Neural progenitor cell (in vitro differentiated cells): Measurements from ENCODE around the genes SPATA6L, CDC37L1, INSL4, UHRF2 and GLDC.

- RAMPAGE, long total RNA: no peak
Observed at GRCh38 chr9:4606068-4606445, 56.0 kb upstream of the PLPP6 start.

GRCh38 chr9:4665957-4666872, at the start of gene SPATA6L:
Gene SPATA6L, minus strand, starts transcription at chr9:4666480.
- RAMPAGE, long total RNA: no peak

- RAMPAGE, long total RNA: start-site peak on the plus strand at chr9:4679568-4679701, 476 and 1,379 reads in 2 replicates
Observed at GRCh38 chr9:4679306-4680217, at the start of gene CDC37L1. Gene CDC37L1, plus strand, starts transcription at chr9:4679569.

DNA sequence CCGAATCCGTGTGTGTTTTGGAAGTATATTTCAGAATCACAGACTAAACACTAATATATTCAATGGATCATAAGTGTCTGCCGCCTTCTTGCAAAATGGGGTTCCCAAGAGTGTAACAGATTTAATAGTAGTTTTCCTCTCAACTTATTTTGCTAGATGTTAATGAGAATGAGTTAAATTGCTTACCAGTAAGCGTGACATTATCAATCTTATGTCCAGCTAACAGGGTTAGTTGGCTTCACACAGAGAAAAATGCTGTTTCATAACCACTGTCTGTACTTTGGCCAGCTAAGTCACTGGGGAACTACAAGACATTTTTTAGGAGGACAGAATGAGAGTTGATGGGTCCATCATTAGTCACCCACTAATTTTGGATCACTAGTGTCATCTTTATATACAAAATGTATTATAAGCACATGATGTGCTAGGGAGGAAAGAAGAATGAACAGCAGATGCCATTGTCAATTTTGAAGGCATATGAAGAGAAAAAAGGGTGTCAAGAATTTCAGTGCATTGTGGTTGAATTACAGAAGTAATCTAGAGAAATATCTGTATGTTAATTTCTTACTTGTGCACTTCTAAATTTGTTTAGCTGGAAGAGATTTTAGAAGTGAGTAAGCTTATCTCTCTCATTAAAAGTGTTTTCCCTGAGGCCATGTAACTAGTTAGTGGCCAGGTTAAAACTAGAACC, 1.5 kb downstream of the CDC37L1 start:
- RAMPAGE, long total RNA: no peak

DNA sequence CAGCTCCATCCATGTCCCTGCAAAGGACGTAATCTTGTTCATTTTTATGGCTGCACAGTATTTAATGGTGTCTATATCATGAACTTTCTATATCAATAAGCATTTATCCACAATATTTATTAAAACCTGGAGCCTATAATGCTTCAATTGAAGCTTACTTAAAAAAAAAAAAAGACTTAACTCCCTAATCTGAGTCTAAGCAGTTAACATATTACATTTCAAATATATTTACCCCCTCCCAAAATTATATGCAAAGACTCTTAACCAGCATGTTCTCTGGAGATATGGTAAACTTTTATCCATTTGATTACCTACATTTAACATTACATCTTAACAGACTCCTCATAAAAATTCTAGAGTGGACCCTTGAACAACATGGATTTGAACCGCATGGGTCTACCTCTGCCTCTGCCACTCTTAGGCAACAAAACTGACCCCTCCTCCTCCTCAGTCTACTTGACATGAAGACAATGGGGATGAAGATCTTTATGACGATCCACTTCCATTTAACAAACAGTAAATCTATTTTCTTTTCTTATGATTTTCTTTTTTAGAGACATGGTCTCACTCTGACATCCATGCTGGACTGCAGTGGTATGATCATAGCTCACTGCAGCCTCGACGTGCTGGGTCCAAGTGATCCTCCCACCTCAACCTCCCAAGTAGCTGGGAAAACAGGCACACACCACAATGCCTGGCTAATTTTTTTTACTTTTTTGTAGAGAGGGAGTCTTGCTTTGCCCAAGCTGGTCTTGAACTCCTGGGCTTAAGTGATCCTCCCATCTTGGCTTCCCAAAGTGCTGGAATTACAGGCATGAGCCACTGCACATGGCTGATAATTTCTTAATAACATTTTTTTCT, 9.4 kb downstream of the AK3 start:
- RAMPAGE, long total RNA: no peak

GRCh38 chr9:4855658-4856407, 63.1 kb downstream of the RCL1 start:
- RAMPAGE, long total RNA: no peak

DNA sequence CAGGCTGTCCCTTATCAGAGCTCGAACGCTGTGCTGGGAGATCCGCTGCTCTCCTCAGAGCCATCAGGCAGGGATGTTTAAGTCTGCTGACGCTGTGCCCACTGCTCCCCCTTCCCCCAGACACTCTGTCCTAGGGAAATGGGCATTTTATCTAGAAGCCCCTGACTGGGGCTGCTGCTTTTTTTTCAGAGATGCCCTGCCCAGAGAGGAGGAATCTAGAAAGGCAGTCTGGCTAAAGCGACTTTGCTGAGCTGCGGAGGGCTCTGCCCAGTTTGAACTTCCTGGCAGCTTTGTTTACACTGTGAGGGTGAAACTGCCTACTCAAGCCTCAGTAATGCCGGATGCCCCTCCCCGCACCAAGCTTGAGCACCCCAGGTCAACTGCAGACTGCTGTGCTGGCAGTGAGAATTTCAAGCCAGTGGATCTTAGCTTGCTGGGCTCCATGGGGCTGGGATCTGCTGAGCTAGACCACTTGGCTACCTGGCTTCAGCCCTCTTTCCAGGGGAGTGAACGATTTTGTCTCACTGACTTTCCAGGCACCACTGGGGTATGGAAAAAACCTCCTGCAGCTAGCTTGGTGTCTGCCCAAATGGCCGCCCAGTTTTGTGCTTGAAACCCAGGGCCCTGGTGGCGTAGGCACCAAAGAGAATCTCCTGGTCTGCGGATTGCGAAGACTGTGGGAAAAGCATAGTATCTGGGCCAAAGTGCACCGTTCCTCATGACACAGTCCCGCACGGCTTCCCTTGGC, 83.3 kb upstream of the JAK2 start:
- RAMPAGE, long total RNA: no peak

DNA sequence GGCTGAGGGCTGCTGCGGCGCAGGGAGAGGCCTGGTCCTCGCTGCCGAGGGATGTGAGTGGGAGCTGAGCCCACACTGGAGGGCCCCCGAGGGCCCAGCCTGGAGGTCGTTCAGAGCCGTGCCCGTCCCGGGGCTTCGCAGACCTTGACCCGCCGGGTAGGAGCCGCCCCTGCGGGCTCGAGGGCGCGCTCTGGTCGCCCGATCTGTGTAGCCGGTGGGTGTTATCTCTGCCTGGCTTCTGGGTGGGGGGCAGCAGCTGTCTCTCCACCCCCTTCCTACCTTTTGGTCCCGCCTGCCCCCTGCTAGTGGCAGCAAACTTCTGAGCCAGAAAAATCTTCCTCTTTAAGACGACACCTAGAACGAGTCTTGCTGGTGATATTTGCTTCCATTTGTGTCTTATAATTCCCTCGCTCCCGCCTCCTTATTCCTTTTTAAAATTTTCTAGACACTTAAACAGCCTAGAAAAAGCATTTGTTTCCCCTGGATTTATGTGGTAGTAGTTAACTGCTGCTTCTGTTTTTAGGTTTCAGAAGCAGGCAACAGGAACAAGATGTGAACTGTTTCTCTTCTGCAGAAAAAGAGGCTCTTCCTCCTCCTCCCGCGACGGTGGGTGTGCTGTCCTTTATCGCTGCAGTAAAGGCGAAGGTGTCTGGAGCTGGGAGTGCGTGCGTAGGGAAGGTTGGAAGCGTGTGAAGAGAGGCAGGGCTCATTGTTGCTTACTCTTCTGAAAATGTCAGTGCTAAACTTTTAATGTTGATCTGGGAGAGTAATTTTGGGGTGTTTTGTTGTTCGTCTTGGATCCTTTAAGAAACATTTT, 553 bp downstream of the JAK2 start:
- RAMPAGE, long total RNA: no peak

- RAMPAGE, long total RNA: no peak
Observed at GRCh38 chr9:5021461-5021872, 36.4 kb downstream of the JAK2 start.

GRCh38 chr9:5044076-5044631, 59.1 kb downstream of the JAK2 start:
- RAMPAGE, long total RNA: no peak

- RAMPAGE, long total RNA: no peak
Observed at GRCh38 chr9:5231183-5231720, at the start of gene INSL4. Gene INSL4, plus strand, starts transcription at chr9:5231419.

DNA sequence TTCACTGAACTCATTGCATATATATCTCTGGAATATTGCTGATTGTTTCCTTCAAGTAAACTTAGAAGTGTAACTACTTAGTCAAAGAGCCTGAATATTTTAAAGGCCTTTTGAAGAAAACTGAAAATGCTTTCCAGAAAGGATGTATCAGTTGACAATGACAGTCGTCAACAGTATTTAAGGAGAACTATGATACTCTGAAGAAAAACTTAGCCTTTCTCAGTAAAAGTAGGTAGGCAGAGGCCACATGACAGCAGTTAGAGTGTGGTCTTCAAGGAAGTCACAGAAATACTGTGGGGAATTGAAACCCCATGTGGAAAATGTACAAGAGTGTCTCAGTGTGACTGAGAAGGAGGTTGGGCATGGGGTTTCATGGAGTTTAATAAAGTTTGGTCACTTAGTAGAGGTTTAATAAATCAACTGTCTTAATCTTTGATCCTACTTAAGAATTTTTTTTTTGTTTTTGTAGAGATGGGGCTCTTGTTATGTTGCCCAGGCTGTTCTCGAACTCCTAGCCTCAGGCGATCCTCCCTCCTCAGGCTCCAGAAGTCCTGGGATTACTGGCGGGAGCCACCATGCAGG, 1.1 kb downstream of the CD274 start:
- RAMPAGE, long total RNA: no peak

DNA sequence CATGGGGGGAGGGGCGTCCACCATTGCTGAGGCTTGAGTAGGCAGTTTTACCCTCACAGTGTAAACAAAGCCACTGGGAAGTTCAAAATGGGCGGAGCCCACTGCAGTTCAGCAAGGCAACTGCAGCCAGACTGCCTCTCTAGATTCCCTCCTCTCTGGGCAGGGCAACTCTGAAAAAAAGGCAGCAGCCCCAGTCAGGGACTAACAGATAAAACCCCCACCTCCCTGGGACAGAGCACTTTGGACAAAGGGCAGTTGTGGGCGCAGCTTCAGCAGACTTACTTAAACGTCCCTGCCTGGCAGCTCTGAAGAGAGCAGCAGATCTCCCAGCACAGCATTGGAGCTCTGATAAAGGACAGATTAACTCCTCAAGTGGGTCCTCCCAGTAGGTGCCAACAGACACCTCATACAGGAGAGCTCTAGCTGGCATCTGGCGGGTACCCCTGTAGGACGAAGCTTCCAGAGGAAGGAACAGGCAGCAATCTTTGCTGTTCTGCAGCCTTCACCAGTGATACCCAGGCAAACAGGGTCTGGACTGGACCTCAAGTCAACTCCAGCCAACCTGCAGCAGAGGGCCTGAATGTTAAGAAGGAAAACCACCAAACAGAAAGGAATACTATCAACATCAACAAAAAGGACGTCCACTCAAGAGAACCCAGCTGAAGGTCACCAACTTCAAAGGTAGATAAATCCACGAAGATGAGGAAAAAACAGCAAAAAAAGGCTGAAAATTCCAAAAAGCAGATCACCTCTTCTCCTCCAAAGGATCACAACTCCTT, 52.9 kb downstream of the ERMP1 start:
- RAMPAGE, long total RNA: no peak

- RAMPAGE, long total RNA: no peak
Observed at GRCh38 chr9:5892331-5892910, 1.7 kb downstream of the MLANA start.

DNA sequence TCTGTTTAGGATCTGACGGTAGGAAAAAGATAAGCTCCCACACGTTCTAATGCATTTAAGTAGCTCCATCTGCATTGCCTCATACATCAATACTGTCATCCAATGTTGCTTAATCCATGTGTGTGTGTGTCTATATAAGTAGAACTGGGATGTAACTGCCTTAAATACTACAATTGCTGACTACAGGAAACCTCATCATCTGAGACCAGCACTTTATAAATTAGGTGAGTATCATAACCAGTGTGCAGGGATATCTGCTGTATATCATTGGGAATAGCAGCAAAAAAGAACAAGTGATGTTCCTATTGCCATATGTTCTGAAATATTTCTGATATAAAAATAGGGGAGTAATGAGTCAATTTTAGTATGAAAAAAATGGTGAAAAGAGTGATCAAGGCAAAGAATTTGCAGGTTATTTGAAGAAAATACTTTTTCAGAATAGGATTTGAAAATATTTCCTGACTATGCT, 21.3 kb downstream of the IL33 start:
- RAMPAGE, long total RNA: no peak

DNA sequence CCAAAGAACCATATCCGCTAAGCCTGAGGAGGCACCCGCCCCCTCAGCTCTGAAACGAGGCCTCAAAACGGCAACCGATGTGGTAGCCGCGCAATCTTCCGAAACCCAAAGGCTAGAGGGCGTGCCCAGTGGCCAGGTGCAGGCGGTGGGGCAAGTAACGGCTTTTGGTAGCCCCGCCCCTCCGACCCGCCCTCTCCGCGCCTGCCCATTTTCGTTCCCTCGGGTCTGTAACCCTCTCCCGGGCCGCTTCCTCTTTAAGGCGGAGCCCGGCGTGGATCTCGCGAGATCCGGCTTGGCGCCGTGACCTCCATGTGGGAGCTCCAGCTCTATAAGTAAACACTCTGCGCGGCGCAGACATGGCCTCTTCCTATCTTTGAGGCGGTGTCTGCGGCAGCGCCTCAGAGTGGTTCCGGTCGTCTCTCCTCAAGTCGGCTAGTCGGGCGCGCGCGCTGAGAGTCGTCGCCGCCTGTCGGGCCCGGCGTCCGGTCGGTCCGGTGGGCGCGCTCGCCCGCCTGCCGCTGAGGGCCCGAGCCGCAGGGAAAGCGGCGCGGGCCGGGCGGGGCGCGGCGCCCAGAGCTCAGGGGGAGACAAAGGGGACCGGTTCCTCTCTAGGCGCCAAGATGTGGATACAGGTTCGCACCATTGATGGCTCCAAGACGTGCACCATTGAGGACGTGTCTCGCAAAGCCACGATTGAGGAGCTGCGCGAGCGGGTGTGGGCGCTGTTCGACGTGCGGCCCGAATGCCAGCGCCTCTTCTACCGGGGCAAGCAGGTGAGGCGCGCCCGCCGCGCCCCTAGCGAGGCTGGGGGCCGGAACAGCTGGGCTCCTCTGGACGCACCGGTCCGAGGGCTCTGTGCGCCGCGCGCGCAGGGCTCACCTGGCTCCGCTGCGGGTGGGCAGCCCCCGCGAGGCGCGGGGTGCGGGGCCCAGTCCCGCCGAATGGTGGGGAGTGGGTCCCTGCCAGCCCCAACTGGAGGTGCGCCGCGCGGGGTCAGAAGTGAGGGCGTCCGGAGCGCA, at the start of gene UHRF2:
Gene UHRF2 (plus strand): TSS at position 329 of the 1,019 bp plus-strand sequence.
- RAMPAGE, long total RNA: no peak

GRCh38 chr9:6413890-6414338, 915 bp downstream of the UHRF2 start:
- RAMPAGE, long total RNA: no peak

GRCh38 chr9:6645014-6646018, at the start of gene GLDC:
Gene GLDC, minus strand, starts transcription at chr9:6645729.
- RAMPAGE, long total RNA: no peak

DNA sequence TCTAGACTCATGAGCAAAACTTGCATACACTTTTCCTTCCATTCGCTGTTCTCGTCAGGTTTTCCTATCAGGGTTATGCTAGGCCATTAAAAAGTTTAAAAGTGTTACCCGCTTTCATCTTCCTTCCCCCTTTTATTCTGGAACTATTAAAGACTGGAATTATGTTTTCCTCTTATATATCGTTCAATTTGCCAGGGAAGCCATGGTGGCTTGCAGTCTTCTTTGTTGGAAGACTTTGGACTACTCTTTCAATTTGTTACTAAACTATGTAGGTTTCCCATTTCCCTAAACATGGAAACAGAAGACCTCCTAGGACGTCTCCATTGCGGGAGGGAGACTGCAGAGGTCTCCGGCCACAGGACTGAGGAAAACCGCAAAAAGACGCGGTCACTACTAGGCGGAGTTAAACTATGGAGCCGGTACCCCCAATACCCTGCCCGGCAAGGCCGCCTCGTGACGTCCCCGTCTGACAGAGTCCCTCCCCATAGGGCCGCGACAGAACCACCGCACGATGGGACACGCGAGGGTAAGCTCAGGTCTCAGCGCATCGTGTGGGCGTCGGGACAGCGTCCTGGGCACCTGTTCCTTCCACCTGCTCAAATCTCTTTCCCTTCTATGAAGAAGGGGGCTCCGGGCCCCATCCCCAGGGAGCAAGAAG, 35.1 kb upstream of the GLDC start:
- RAMPAGE, long total RNA: no peak

DNA sequence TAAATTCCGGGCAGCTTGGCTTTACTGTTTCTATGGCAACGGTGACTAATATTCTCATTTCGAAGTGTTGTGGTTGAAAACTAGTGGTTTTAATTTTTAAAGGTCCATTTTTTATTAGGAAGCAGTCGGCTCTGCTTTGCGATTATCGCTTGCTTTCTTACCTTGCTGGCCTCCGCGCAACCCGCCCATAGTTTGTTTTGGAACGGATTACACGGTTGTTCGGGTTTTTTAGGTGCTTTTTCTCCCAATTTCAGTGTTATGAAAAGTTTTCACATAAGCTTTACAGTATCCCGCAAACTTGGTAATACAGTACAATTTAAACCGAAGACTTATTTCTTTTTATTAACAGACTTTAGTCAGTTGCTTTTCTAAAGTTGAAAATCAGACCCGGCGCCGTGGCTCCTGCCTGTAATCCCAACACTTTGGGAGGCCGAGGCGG, 1.5 kb downstream of the KDM4C start:
- RAMPAGE, long total RNA: no peak